Metanephros (tissue), 2 donors: ENCODE measurements around a stretch of chr1.

DNA sequence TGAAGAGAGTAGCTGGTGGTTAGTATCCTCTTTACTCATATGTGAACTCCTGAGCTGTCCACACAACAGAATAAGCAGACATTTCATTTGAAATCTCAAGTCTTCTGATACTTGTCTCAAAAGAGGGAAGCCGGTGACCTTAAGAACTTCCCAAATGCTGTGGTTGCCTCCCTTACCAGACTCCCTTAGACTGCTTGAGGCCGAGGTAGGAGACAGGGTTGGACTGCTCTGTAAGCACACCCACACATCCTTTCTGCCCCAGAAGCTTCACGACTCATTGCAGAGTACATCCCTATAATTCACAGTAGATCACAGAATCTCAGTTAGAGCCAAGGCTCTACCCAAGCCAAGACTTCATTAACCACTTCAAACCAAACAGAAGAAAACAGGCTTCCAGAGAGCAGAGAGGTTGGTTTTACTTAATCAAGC lies 244.2 kb upstream of the IRF2BP2 start:
- RAMPAGE, long total RNA, result no peak

- RAMPAGE, long total RNA, result no peak
Observed at GRCh38 chr1:234933463-234934077, 195.1 kb downstream of the TOMM20 start.

- RAMPAGE, long total RNA, result no peak
Observed at GRCh38 chr1:234964955-234965567, 163.6 kb downstream of the TOMM20 start.

- RAMPAGE, long total RNA, result no peak
Observed at GRCh38 chr1:235012414-235013106, 116.1 kb downstream of the TOMM20 start.

DNA sequence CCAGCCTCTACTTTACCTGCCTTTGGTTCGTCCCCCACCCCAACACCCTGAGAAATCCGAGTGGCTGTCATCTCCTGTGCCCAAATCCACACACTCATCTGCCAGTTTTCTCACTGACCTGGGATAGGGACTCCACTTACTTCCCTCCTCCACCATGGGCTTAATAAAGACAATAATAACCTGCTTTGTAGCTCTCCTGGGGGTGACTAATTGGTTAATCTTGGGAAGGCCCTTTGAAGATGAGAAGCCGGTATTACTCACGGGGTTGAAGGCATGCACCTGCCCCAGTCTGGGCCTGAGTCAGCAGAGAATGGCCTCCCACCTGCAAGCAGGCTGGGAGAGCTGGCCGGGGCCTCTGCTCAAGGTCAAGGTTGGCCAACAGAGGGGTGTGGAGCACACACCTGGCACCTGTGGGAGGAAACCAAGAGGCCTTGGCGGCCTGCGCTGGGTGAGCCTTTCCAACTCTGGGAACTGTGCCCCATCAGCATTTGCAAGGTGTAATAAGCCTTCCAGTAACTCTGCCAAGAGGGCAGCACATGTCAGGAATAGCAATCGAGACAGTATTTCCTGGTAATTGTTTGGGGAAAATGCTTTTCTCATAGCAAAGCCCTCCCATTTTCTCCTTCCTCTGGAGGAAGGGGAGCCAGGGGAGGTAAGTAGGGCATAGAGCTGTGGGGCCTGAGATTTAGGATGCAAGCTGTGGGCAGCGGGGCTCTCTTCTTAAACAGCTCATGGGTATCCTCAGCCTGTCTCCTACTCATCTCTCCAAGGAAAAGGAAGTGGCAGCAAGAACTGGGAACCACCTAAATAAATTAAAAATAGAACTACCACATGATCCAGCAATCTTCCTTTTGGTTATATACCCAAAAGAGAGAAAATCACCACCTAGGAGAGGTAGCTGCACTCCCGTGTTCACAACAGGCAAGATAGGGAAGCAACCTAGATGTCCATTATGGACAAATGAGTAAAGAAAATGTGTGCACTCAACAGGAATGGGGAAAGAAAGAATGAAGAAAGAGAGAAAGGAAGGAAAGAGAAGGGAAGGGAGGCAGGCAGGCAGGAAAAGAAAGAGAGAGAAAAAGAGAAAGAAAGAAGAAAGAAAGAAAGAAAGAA lies 48.9 kb downstream of the TOMM20 start:
- RAMPAGE, long total RNA, result no peak

DNA sequence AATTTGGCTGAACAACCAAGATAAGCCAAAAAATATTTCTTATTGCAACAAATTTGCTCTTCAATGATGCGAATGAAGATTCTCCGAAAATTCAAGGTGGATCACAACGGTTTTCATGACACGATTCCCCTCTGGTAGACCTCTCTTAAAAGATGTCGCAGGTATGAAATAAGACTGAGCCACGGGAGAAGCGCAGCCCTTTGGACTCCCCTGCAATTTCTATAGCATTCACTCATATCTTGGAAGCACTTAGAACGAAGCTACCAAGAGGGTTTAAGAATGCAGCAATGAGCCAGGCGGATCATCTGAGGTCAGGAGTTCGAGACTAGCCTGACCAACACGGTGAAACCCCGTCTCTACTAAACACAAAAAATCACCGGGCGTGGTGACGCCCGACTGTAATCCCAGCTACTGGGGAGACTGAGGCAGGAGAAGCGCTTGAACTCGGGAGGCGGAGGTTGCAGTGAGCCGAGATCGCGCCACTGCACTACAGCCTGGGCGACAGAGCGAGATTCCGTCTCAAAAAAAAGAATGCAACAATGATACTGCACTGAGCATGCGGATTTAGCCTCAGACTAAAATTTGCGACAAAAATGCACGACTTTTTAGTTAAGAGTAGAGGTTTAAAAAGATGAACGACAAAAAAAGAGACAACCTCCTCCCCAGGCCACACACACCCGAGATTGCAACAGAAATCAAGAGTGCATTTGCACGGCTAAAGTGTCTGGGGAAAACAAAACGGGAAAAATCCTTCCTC lies 806 bp downstream of the TOMM20 start:
- RAMPAGE, long total RNA, result no peak

DNA sequence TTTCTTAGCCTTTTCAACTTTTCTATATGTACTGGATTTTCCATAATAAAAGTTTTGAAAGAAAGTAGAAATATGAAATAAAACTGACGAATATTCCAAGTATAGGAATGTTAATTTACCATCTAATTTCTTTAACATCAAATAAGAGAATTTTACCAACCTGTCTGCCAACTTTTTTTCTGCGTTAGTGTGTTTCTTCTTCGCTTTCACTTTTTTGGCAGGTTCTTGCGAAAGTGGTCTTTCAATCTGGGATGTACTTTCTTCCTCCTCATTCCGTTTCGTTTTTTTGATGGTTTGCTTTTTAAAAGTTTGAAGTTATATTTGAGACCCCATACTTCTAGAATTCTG lies 725 bp downstream of the RBM34 start:
- RAMPAGE, long total RNA, result no peak

GRCh38 chr1:235219644-235220199 lies 58.7 kb upstream of the RBM34 start:
- RAMPAGE, long total RNA, result no peak

GRCh38 chr1:235502553-235502980 lies 1.7 kb downstream of the B3GALNT2 start:
- RAMPAGE, long total RNA, result no peak

- RAMPAGE, long total RNA, result no peak
Observed at GRCh38 chr1:235648818-235649406, 672 bp downstream of the GNG4 start.

- RAMPAGE, long total RNA, result no peak
Observed at GRCh38 chr1:235983742-235984722, 80.9 kb downstream of the NID1 start.

- RAMPAGE, long total RNA, result no peak
Observed at GRCh38 chr1:236042480-236042897, 22.4 kb downstream of the NID1 start.

- RAMPAGE, long total RNA, result no peak
Observed at GRCh38 chr1:236065671-236066078, 785 bp upstream of the NID1 start.

DNA sequence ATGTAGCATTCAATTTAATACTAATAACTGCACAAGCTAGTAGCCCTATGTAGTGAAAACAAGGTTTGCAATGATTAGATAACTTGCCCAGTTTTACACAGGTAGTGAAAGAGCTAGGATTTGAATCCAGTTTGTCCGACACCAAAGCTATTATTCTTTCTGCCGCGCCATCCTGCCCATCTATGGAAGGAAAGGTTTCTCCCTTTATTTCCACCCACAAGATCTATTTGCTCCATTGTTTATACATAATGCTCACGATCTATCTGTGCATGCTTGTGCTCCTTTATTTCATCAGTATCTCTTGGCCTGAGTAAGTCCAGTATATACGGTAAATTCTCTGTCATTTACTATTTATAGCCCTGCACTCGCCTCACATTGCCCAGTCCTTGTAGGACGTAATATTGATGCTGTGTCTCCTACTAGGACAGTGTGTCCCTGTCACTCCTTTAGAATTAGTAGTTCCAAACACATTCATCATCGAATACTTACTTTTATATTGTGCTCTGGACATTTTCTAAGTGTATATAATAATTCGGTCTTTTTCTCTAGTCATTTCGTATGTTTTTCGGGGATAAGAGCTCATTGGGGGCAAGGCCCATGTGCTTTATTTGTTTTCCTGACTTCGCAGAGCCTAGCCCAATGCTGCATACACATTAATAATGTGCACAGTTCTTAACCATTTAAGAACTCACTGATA lies 3.0 kb upstream of the NID1 start:
- RAMPAGE, long total RNA, result no peak

DNA sequence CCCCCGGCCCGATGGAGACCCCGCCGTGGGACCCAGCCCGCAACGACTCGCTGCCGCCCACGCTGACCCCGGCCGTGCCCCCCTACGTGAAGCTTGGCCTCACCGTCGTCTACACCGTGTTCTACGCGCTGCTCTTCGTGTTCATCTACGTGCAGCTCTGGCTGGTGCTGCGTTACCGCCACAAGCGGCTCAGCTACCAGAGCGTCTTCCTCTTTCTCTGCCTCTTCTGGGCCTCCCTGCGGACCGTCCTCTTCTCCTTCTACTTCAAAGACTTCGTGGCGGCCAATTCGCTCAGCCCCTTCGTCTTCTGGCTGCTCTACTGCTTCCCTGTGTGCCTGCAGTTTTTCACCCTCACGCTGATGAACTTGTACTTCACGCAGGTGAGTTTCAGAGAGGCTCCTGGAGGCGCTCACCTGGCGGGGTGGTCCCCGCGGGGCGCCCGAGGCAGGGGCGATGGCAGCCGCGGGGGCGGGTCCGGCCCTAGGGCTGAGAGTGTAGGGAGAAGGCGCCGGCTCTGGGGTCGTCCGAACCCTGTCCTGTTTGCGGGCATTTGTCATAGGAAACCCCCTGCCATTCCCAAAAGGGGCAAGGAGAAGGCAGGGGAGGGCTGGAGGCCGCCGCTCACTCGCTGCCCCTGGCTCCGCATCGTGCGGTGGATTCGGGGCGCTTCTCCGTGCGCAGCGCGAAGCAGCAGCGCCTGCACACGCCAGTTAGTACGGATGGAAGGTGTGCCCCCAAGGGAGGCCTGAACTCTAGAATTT lies 498 bp downstream of the GPR137B start:
- RAMPAGE, long total RNA, result no peak

GRCh38 chr1:236524160-236524413 lies 305 bp downstream of the LGALS8 start:
- RAMPAGE, long total RNA, result no peak

- RAMPAGE, long total RNA, result no peak
Observed at GRCh38 chr1:236689884-236690552, 3.7 kb downstream of the ACTN2 start.

- RAMPAGE, long total RNA, result no peak
Observed at GRCh38 chr1:236831887-236832372, 36.8 kb downstream of the MTR start.

GRCh38 chr1:237075137-237075549 lies 33.2 kb downstream of the RYR2 start:
- RAMPAGE, long total RNA, result no peak

GRCh38 chr1:237197308-237197812 lies 155.4 kb downstream of the RYR2 start:
- RAMPAGE, long total RNA, result no peak